Thyroid gland (tissue), 7 donors: ENCODE measurements around the genes GPR15 and COL8A1.

GRCh38 chr3:82130141-82130641, 368.7 kb upstream of the GBE1 start:
- PRO-cap, 2 experiments: no peak in any of the 2 experiments
- RAMPAGE, long total RNA, 5 experiments: no peak in any of the 5 experiments

- PRO-cap, 2 experiments: no peak in any of the 2 experiments
- RAMPAGE, long total RNA, 5 experiments: no peak in any of the 5 experiments
These were observed 592.7 kb upstream of the GBE1 start for GRCh38 chr3:82354079-82354668.

GRCh38 chr3:84242741-84243096, 716.1 kb upstream of the CADM2 start:
- PRO-cap, 2 experiments: peak in 2 of 2 experiments; most common plus-strand start chr3:84242815 (in 2)
- RAMPAGE, long total RNA, 5 experiments: no peak in any of the 5 experiments

GRCh38 chr3:84805122-84805602, 153.6 kb upstream of the CADM2 start:
- PRO-cap, 2 experiments: no peak in any of the 2 experiments
- RAMPAGE, long total RNA, 5 experiments: no peak in any of the 5 experiments

DNA sequence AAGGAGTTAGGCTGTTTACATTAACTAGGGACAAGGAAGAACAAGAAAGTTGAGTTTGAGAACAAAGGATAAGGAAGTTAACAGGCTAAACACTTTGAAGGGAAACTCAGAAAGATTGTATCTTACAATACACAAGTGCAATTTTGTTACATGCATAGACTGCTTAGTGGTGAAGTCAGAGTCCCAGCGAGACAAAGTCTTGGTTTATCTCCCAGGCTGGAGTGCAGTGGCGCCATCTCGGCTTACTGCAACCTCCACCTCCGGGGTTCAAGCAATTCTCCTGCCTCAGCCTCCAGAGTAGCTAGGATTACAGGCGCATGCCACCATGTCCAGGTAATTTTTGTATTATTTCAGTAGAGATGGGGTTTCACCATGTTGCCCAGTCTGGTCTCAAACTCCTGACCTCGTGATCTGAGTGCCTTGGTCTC, 601.0 kb downstream of the VGLL3 start:
- PRO-cap, 2 experiments: no peak in any of the 2 experiments
- RAMPAGE, long total RNA, 5 experiments: no peak in any of the 5 experiments

DNA sequence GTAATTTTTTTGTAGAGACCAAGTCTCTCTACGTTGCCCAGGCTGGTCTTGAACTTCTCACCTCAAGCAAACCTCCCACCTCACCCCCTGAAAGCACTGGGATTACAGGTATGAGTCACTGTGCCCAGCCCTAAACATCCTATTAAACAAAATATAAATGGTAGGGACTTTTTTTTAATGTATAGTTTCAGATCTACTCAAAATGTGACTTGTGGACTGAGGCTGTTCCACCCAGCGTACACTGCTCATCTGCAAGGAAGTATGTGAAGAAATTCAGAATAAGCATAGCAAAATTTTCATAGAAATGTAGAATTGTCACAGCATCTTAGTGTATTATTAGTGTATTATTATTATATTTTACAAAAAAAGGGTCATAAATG, 522.5 kb downstream of the VGLL3 start:
- PRO-cap, 2 experiments: no peak in any of the 2 experiments
- RAMPAGE, long total RNA, 5 experiments: no peak in any of the 5 experiments

DNA sequence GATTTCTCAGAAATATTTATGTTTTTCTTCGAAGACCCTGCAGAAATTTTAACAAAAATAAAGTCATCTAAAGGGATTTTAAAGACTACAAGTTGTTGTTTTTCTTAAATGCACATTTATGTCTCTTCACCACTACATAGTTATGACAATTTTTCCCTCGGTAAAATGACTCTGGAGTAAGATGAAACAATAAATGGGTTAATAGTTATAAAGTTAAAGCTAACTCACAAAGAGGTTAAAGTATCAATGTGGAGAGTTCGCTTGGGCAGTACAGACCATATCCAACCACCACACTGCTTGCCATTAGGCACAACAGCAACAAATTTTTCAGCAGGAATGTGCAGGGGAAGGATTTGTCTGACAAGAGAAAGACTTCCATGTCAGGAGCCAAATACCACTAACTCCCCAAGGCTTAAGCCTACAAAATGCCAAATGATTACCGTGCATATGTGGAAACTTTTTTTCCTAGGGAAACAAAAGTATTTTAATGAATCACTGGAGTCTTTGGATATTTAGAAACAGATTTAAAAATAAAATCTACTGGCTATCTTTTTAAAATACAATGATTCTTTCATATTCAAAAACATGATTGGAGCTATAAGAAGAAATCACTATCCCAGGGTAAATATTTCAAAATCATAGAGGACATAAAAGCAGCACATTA, 8.1 kb downstream of the VGLL3 start:
- PRO-cap, 2 experiments: no peak in any of the 2 experiments
- RAMPAGE, long total RNA, 5 experiments: no peak in any of the 5 experiments

DNA sequence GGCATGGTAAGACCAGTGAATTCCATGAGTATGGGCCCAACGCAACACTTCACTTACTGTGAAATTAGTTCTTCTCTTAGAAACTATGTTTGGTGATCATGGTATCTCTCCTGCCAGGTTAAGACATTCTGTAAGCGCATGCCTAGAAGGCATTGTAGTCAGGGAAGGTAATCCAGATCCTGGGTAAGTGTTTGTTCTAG, 89.1 kb upstream of the POU1F1 start:
- PRO-cap, 2 experiments: peak in 1 of 2 experiments; most common minus-strand start position 119 of the sequence (in 1)
- RAMPAGE, long total RNA, 5 experiments: no peak in any of the 5 experiments

- PRO-cap, 2 experiments: peak in 2 of 2 experiments; most common plus-strand start chr3:88149260 (in 2)
- RAMPAGE, long total RNA, 5 experiments: no peak in any of the 5 experiments
These were observed 721 bp upstream of the C3orf38 start for GRCh38 chr3:88148991-88149484.

DNA sequence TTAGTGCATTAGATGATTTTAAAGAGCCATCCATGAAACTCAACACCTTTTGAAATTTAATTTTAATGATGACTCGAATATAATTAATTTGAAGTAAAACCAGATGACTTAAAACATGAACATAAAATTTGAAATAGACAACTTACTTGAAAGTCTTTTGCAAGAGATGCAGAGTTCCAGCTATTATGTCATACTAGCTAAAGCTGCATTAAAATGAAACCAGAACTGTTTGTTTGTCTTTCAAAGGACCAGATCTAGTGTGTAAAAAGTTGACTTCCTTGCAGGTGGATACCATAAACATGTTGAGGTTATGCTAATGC, 586.2 kb downstream of the EPHA3 start:
- PRO-cap, 2 experiments: no peak in any of the 2 experiments
- RAMPAGE, long total RNA, 5 experiments: no peak in any of the 5 experiments

DNA sequence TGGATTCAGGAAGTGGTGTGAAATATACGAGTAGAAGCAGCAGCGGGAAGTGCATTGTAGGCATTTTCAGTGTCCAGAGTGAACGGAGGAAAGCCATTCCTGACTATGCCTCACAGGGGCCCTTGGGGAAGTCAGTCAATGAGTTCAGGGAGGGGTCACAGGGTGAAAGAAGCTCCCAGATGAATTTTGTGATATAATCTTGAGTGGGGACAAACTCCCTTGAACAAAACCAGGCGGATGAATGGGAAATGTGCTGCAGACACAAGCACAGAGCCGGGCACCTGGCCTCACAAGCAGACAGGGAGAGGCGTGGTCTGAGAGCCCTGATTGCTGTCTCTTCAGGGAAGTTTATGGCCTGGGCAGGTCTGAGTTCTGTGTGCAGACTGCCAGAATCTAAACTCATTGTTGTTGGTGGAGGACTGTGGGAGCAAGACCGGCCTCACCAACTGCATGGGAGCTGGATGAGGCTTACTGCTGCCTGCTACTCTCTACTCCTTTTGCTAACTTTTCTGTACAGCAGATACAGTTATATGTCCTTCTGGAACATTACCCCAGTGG, 591.8 kb downstream of the EPHA3 start:
- PRO-cap, 2 experiments: no peak in any of the 2 experiments
- RAMPAGE, long total RNA, 5 experiments: no peak in any of the 5 experiments

DNA sequence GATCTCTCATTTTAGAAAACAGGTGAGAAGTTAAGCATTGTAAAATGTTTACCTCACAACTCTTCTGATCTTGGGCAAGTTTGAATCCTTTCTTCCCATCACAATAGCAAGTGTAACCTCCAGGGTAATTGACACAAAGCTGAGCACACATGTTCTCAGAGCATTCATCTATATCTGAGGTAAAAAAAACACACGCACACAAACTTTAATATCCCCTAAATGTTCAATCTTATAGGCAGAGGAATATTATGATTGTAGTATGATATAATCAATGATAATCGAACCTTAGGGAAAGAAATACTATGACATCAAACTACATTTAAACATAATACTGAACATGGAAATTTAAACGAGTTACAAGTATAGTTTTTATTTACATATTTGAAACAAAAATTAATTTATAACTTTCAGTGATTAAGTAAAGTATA, 75.3 kb downstream of the PROS1 start:
- PRO-cap, 2 experiments: no peak in any of the 2 experiments
- RAMPAGE, long total RNA, 5 experiments: no peak in any of the 5 experiments

- PRO-cap, 2 experiments: no peak in any of the 2 experiments
- RAMPAGE, long total RNA, 5 experiments: no peak in any of the 5 experiments
These were observed 818.2 kb downstream of the NSUN3 start for GRCh38 chr3:94881131-94881385.

- PRO-cap, 2 experiments: no peak in any of the 2 experiments
- RAMPAGE, long total RNA, 5 experiments: no peak in any of the 5 experiments
These were observed 52.7 kb downstream of the CRYBG3 start for GRCh38 chr3:97874303-97875066.

- PRO-cap, 2 experiments: no peak in any of the 2 experiments
- RAMPAGE, long total RNA, 5 experiments: no peak in any of the 5 experiments
These were observed 17.1 kb downstream of the OR5H2 start for GRCh38 chr3:98299468-98299669.

DNA sequence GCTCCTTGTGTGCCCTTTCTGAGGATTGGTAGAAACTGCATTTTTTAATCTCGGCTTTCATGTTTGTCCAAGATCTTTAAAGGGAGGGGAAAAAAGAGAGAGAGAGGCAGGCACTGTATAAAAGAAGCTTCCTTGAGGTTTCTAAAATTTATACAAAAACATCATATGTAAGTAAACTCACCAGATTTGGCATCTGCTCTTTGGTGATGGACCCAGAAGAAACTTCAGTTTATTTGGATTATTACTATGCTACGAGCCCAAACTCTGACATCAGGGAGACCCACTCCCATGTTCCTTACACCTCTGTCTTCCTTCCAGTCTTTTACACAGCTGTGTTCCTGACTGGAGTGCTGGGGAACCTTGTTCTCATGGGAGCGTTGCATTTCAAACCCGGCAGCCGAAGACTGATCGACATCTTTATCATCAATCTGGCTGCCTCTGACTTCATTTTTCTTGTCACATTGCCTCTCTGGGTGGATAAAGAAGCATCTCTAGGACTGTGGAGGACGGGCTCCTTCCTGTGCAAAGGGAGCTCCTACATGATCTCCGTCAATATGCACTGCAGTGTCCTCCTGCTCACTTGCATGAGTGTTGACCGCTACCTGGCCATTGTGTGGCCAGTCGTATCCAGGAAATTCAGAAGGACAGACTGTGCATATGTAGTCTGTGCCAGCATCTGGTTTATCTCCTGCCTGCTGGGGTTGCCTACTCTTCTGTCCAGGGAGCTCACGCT, at the start of gene GPR15:
Gene GPR15, plus strand, starts transcription at position 151 of the 733 bp plus-strand sequence.
- PRO-cap, 2 experiments: no peak in any of the 2 experiments
- RAMPAGE, long total RNA, 5 experiments: no peak in any of the 5 experiments

- PRO-cap, 2 experiments: peak in 1 of 2 experiments; most common plus-strand start chr3:98770557 (in 1); most common minus-strand start chr3:98770475 (in 1)
- RAMPAGE, long total RNA, 5 experiments: no peak in any of the 5 experiments
These were observed 7.2 kb downstream of the ST3GAL6 start for GRCh38 chr3:98770118-98770978.

DNA sequence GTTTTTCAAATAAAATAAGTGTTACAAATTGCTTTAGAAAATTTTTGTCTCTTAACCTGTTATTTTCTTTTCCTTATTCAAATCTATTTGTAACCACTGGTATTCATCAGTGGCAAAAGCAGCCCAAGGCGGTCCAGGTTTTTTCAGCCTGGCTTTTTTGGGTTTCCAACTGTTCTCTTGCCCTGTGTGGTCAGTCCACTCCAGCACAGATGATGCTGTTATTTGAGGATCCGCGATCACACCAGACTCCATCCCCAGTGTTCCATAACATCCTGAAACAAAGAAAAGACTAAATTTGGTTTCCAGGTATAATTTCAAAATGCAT, 56.0 kb downstream of the ST3GAL6 start:
- PRO-cap, 2 experiments: no peak in any of the 2 experiments
- RAMPAGE, long total RNA, 5 experiments: no peak in any of the 5 experiments

- PRO-cap, 2 experiments: no peak in any of the 2 experiments
- RAMPAGE, long total RNA, 5 experiments: no peak in any of the 5 experiments
These were observed 132.4 kb upstream of the COL8A1 start for GRCh38 chr3:99505898-99506510.

- PRO-cap, 2 experiments: peak in 2 of 2 experiments; most common plus-strand start chr3:99638594 (in 2); most common minus-strand start chr3:99638539 (in 2)
- RAMPAGE, long total RNA, 5 experiments: start-site peak on the plus strand in 3 of 5 experiments, at chr3:99638565-99638619 at its widest, 50 to 2,160 reads per replicate; start-site peak on the minus strand in 2 of 5 experiments, at chr3:99638403-99638769 at its widest, 47 to 184 reads per replicate
These were observed at the start of gene COL8A1 for GRCh38 chr3:99638182-99638947. TSS of gene COL8A1 (plus strand) at chr3:99638594.